ENCODE results near the genes ABCC12 and CBLN1.

- PRO-cap, result no peak
Measured at GRCh38 chr16:32868311-32868662, 192.3 kb upstream of the TP53TG3 start.

- PRO-cap, result no peak
Measured at GRCh38 chr16:33706909-33707570, 247.6 kb downstream of the TP53TG3F start.

GRCh38 chr16:34160041-34160336 is 700.6 kb downstream of the TP53TG3F start:
- PRO-cap, result no peak

- PRO-cap, result unidirectional peak, plus-strand start at chr16:34956245
Measured at GRCh38 chr16:34956056-34956404, 1496.6 kb downstream of the TP53TG3F start.

DNA sequence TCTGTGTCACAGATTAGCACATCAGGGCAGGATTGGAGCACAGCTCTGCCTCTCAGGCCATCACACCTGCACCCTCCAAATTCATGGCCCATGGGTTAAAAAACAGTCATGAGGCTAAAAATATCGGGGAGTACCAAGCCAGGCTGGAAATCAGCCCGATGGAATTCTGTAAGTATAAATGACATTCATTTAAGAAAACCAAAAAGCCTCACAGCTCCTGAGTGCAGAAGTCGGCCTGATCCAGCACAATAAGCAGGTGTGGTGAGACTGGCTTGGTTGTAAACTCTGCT is 1623.0 kb downstream of the TP53TG3F start:
- PRO-cap, result no peak

DNA sequence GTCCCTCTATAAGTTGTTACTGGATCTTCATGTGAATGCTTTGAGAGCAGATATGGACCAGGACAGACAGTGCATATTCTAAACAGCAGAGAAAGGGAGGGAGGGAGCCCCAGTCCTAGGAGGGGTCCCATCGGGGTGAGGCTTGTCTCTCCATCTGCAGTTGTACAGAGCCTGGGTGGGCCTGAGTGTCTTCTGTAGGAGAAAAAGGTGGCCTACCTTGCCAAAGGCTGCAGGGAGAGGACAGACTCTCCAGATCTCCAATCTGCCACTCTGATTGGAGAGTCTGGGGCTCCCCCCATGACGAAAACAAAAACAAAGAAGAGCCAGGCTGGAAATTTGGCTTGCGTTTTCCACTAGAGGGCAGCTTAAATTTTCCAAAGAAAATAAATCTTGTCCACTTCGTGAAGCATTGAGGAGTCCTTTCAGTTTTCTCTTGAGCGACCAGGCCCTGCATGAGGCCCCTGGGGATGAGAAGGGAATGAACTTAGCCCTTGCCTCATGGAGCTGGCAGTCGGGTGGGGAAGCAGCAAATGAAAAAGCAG is 8.1 kb upstream of the SHCBP1 start:
- PRO-cap, result no peak

GRCh38 chr16:46922068-46922939 is 38.1 kb downstream of the GPT2 start:
- PRO-cap, result no peak

DNA sequence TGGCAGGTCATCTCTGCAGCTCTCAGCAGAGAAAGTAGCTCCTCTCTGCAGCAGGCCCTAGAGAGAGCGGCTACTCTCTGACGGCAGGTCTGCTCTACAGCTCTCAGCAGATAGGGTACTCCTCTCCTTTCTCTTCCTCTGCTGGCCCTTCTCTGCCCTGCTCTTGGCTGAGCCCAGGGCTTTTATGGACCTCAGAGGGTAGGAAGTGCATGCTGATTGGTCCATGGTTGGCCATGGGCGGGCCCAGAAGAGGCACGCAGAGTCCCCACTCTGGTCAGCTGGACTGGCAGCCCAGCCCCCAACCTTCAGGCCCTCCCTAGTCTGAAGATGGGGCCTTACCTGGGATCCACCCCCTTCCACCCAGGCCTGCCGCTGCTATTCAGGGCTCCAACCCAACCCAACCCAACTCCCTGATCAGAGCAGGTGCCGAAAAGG is 18.5 kb upstream of the DNAJA2 start:
- PRO-cap, result no peak

GRCh38 chr16:47636628-47637770 is 175.9 kb downstream of the PHKB start:
- PRO-cap, result no peak

GRCh38 chr16:47687943-47688336 is 226.8 kb downstream of the PHKB start:
- PRO-cap, result no peak

- PRO-cap, result no peak
Measured at GRCh38 chr16:48155872-48156345, at the start of gene ABCC12. Gene ABCC12, minus strand, starts transcription at chr16:48155993.

- PRO-cap, result no peak
Measured at GRCh38 chr16:48361139-48361473, 24.1 kb downstream of the SIAH1 start.

- PRO-cap, result no peak
Measured at GRCh38 chr16:48378581-48379131, 6.6 kb downstream of the SIAH1 start.

DNA sequence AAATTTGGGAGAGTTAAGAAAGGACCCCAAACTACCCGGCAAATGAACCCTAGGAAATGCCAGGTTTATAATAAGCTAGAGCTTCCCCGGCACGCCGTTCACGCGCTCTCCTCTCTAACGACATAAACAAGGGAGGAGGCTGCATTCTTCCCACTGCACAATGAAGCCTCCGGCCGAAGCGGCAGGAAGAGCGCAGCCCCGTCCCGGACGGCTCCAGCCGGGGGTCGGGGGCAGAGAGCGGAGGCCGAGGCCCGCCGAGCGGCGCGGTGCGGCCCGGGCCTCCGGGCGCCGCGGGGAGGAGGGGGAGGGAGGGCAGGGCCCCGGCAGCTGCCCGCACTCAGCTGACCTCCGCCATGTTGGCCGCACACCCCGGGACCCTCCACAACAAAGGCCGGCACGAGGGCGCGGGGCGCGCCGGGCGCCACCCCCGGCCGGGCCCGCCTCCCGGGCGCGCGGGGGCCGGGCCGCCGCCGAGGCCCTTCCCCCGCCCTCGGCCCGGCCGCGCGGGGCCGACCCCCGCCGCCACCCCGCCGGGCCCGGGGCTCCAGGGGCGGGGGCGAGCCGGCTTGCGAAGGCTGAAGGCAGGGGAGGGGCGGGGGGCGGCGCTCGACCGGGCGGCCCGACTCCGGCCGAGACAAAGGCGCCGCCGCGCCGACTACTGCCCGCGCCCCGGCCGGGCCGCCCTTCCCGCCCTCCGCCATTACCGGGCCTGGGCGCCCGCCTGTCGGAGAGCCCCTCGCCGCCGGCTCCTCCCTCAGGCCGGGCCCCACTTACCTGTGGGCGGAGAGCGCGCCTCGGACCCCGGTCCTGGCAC is 576 bp downstream of the SIAH1 start:
- PRO-cap, result bidirectional peak, plus-strand start at position 153 of the sequence, minus-strand start at position 162 of the sequence; bidirectional peak, plus-strand start at position 637 of the sequence, minus-strand start at position 383 of the sequence; bidirectional peak, plus-strand start at position 703 of the sequence, minus-strand start at position 702 of the sequence

DNA sequence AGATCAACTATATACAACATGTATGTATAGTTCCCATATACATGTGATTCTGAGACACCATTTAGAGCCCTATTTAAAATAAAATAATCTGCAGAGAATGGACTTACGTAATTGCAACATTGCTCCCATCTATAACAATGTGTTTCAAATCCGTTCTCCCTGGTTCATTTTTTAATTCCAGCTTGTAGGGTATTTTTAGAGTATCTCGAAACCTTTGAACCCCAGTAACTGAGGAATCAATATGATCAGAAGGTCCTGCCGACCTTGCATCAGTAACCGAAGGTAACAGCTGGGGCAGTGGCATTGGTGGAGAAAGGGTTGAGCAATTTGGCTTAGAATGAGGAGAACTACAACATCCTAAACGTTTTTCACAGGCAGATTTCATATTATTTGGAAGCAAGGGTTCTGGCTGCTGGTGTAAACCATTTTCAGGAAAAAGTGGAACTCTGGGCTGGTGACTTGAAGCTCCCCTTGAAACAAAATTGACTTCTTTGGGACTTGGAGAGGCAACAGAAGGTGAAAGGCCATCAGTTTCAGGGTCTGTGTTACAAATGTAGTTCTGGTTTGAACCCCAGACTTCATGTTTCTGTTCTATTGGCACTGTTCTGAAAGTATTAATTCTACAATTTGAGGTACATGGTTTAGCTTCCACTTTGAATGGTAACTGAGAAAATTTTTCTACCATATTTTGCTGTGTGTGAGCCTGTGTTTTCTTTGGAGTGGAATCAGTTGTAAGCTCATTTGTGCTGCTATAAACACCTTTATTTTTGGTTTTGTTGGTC is 49.1 kb downstream of the N4BP1 start:
- PRO-cap, result no peak

DNA sequence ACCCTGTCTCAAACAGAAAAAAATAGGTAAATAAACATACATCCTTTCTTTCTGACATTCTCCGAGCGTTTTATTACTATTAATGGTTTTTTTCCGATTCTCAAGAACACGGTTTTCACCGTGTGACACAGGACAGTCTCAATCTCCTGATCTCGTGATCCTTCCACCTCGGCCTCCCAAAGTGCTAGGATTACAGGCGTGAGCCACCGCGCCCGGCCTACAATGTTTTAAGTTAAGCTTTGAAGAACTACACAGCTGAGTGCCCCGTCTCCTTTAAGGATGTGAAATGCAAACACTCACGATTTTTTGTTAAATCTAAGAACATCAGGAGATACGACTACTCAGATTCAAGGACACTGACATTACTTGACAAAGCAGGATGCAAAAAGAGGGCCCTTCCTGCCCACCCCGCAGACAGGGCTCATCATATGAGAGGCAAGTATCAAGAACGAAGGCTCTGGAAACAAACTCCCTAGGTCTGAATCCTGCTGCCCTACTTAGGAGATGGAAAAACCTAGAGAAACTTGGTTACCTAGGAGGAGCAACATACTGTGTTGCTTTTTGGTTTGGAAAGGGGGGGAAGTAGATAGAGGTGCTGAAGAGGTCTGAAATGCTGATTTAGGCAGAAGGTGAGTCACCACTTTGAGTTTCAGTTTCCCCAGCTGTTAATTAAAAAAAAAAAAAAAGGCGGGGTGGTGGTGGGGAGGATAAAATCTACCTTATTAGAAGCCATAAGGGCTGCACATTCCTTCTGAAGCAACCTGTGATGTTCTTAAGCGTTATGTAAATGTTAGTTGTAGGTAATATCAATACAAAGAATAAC is 1.7 kb downstream of the N4BP1 start:
- PRO-cap, result no peak

DNA sequence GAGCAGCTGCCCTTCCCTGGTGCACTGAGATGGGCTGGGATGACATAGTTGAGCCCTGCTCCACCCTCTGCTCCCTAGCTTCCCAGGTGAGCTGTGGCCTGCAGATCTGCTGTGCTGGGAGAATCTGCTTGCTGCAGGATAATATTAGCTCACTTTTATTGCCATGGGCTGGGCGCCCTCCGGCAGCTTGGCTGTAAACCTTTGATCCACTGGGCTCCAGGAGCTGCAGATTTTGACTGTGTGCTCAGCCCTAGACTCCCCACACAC is 101.8 kb downstream of the CBLN1 start:
- PRO-cap, result no peak

DNA sequence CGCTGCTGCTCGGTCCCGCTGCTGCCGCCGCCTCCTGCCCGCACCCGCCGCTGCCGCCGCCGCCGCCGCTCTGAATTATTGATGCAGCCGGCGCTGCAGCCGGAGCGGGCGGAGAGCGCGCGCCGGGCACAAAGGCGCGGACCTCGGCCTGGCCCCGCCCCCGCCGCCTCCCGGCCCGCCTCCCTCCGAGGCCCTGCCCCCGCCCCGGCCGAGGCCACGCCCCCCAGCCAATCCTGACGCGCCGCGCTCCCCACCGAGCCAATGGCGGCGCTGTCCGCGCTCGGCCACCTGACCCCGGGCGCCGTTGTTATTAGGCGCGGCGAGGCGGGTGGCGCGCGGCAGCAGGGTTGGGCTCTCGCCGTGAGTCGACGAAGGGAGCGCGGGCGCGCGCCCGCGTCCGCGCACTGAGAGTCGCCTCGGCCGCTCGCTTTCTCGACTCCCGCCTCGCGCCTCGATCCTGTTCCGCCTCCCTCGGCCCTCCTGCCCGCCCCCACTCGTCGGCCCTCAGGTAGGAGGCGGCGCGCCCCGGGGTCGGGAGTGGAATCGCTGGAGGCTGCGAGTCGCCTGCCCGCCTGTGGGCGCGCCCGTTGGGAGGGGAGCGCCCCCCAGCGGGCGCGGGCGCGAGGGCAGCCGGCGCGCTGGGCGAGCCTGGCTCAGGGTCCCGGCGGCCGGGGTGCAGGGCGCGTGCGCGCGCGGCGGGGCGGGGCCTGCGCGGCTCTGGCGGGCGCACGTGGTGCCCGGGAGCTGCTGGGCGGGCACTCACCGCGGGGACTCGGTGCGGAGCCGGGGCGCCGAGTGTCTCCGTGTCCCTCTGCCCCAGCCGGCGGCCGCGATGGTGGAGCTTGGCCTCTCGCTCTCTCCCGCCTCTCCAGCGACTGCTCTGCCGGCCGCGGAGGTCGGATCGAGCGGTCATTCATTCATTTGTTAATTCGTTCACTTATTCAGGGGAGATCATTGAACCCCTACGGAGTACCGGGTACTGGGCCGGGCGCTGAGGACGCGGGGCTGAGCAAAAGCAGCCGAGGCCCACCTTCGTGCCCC is at the start of gene CBLN1:
TSS of gene CBLN1 (minus strand) at position 114 of the 1,041 bp plus-strand sequence.
- PRO-cap, result bidirectional peak, plus-strand start at position 313 of the sequence, minus-strand start at position 72 of the sequence; bidirectional peak, plus-strand start at position 758 of the sequence, minus-strand start at position 673 of the sequence

DNA sequence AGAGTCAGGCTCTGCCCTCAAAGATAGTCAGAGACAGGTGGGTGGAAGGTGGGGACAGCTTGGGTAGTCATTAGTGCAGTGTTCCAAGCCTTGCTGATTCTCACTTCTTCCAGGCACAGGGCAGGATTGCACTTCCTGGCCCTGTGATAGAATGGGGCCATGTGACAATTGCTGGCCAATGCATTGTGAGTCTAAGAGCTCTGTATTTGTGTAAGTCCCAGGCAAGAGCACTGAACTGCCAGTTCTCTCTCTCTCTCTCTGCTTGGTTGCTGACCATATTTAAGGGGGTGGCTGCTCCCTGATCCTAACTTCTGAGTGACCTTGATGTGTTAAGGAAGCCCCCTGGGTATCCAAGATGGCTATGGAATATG is 112.1 kb downstream of the C16orf78 start:
- PRO-cap, result no peak

- PRO-cap, result no peak
Measured at GRCh38 chr16:49543406-49543913, 169.9 kb downstream of the C16orf78 start.